ENCODE measurements around the genes MCMBP, TACC2 and ARMS2.

DNA sequence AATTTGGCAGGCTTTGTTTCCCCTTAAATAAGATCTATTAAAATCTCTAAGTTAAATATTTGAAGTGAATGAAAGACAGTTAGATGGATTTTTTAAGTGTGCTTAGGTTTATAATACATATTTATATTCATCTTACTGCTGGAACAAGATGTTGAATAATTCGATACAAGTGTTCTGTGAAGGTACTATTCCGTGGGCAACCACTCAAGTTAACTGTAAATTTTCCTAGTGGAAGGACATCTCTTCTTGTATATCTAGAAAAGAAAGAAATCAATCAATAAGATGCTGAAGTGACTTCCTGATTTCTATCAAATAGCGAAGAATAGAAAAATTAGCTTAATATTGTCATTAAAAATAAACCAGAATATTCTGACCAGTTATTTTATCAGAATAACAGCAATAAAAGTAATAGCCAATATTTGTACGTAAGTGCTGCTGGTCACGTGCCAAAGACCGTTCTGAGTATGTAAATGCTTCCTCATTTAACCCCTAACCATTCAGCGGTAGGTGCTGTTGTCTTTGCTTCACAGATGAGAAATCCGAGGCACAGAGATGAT is 31.9 kb downstream of the MCMBP start:
- PRO-cap = no peak

DNA sequence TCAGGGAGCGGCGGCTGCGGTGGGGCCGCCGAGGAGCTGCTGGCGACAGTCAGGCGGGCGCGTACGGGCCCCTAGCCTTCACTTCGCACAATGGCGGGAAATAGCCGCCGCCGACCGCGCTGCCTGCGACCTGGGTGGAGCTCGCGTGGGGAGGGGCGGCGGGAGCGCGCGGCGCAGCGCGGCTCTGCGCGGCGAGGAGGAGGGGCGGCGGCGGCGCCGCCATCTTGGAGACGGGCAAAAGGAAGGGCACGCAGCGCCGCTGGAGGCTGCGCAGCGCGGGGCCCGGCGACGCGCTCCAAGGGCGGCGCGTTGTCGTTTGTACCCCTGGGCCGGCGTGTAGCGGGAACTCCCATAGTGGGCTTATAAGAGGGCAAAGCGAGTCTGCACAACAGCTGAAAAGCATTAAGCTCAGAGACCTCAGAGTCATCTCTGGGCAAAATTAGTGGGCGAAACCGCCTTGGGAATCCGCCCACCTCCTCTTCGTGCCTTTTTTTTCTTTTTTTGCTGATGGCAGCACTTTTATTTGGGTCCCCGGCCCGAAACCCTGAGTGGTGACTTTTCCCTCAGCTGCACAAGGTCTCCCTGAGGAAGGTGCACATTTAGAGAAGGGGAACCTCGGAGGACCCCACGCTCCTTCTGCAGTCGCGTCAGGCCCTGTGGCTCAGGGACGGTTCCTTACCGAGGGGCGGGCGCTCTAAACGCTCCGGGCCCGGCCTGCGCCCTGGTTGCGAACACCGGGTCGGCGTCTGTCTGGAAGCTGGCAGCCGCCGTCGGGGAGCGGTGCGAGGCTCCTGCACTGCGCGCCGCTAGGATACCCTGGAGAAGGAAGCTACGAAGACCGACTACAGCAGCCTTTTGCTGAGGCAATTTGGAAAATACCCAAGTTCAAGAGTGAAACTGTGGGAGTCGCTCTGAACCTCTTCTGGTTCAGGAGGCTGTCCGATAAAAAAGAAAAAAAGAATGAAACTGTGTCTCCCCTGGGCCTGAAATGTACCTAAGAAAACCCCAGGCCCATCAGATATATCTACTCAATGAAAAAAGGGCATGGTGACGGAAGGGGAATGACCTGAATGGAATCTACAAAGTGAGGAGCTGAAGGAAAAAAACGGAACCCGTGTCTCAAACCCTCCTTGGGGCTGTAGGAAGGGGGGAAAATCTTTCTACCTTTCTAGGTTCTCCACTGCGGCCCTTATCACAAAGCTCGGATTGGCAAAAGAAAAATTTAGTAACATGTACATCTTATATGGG is at the start of gene MCMBP:
MCMBP (minus strand) TSS at position 92 of the 1,248 bp plus-strand sequence.
- PRO-cap = bidirectional peak, plus-strand start at position 345 of the sequence, minus-strand start at position 92 of the sequence; bidirectional peak, plus-strand start at position 751 of the sequence, minus-strand start at position 752 of the sequence

GRCh38 chr10:120355054-120355408 is 102.0 kb upstream of the PLPP4 start:
- PRO-cap = no peak

DNA sequence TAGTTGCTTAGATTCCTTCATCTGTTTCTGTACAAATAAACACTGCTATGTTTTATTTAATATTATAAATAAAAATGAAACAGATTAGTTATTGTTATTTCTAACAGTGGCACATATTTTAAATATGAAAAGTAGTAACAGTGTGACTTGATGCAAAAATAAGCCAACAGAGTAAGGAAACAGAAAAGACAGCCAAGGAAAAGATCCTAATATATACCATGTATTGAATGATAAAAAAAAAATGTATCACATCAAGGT is 169.7 kb upstream of the WDR11 start:
- PRO-cap = no peak

DNA sequence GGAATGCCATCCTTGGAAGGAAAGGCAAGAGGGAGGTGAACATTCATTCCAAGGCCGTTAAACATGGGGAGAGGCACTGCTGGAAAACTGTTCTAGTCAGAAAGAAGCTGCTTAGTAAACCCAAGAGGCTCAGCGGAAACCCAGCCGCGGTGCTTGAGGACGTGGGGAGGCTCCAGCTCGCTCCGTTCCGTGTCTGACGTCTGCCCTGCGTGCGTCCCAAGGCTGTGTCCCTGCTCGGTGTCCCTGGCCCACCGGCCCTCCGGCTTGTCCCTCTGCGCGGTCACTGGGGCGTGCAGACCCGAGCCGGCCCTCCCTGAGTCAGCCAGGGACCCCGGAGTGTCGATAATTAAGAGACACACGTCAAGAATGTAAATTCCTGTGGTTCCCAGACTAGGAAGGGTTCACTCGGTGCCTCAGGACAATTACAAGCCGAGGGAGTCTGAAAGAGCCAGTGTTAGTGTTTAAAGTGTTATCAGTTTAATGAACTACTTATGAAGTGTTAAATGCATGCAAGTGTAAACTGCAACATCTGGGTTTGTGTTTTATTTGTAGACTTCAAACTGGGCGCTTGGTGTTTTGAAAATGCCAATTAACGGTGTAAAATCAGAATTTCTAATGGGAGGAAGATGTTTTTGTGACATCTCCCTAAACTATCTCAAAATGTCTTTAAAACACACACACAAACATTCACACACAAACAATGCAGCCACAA is 99.0 kb downstream of the WDR11 start:
- PRO-cap = no peak

DNA sequence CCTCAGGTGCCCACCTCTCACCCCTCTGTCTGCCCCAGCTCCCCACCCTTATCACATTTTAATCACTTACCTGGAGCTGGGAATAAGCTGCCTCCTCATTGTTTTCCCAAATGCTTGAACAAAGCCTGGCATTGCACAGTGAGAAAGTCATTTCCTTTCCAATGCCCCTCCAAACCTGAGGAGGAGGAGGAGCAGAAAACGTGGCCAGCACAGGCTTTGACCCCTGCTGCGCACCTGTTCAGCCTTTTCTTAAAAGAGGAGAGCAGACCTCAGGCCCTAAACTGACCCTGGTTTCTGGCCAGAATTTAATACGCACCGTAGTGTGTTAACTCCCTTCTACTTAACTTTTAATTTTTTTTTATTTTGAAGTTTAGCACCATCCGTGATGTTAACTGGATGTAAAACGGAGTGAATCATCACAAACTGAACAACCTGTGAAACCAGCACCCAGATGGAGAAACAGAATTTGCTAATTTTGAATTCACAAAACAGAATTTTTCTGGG is 129.5 kb downstream of the WDR11 start:
- PRO-cap = bidirectional peak, plus-strand start at position 172 of the sequence, minus-strand start at position 120 of the sequence

- PRO-cap = no peak
Observed at GRCh38 chr10:120996505-120997181, 145.5 kb downstream of the WDR11 start.

GRCh38 chr10:121112367-121112901 is 261.3 kb downstream of the WDR11 start:
- PRO-cap = no peak

DNA sequence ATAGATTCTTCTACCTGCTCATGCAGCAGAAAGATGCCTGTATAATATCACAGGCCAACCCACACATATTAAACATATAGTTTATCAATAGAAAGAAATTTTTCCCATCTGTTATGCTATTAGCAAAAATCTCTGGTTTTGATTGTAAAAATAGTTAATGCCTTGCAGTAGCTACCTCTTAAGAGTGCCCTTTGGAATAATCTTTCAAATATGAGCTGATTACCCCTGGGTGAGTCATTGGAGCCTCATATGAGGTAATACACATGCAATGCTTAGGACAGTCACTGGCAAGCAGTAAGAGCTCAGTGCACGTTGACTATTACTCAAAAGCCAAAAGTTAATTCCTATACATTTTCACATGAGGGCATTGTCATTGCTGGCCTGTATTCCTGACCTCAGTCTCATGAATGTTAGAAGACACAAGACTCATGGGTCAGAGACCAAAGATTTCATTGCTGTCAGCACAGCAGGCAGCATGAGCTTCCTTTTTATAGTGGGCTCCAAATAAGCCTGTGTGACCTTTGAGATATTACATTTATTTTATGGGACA is 180.0 kb downstream of the FGFR2 start:
- PRO-cap = no peak

DNA sequence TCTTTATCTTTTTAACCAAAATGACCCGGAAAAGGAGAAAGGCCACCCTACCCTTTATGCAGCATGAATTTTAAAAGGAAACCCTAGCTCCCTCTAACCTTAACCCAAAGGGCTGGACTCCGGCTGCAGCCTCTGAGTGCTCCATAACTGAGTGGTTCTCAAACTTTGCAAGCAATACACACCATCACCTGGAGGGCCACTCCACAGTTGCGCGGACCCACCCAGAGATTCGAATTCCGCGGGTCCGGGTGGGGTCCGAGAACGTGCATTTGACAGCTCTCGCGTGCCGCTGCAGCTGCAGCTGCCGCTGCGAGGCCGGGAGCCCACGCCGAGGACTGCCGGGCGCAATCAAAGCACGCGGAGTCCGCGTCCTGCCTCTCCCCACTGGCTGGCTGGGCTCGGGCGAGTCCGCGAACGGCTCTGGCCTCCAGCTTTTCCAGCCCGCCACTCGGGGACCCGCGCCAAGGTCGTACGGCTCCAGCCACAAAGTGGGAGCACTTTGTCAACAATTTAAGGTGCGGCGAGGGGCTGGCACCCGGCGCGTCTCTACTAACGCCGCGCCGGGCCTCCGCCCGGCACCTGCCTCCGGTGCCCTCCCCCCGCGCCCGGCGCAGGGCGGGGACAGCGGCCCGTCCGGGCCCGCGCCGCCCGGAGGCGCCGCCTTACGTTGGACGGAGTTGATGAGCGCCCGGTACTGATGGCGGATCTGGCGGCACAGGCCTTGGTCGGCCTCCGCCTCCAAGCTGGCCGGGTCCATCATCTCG is 627 bp downstream of the NSMCE4A start:
- PRO-cap = bidirectional peak, plus-strand start at position 674 of the sequence, minus-strand start outside the sequence

DNA sequence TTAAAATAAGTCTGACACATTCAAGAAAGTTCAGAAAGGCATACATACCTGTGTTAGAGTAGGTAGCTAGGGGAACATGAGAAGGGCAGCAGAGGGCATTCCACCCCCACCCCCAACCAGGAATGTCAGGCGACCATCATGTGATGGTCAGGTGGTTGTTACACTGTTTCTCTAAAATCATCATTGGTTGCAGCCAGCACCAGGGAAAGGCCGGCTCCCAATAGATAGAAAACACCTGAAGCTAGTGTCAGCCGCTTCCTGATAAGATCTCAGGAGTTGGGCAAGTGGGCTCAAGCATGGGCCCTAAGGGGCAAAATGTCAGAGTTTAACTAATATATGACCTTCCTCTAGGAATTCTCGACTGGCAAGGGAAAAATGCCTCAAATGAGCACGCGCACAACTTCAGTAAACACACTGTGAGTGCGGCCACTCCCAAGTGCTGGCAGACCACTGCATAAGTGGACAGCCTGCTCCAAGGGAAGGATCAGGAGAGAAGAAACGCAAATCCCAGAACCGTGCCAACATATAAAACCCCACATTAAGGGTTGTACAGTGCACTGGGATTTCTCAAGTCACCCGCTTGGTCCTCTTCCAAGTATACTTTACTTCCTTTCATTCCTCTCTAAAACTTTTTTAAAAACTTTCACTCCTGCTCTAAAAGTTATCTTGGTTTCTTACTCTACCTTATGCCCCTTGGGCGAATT is at the start of gene TACC2:
TACC2 (plus strand) TSS at position 455 of the 704 bp plus-strand sequence.
- PRO-cap = no peak

- PRO-cap = no peak
Observed at GRCh38 chr10:122044676-122045511, 55.9 kb downstream of the TACC2 start.

DNA sequence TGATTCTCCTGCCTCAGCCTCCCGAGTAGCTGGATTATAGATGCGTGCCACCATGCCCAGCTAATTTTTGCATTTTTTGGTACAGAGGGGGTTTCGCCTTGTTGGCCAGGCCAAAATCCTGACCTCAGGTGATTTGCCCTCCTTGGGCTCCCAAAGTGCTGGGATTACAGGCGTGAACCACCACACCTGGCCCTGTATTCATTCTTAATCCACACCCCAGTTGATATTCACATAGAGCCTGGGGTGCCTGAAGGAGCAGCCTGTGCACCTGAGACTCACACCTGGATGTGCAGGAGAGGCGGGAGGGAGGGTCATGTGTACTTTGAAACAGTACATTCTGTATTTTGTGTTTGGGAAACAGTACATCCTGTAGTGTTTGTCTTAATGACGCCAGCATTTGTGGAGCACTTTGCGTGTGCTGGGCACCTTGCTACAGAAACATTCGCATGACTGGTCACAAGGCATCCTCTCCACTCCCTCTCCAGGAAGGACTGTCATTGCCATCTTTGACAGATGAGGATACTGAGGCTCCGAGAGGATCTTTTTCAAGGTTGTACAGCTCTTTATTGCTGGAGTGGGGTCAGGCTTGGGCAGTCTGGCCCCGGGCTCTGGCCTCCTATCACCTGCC is 132.0 kb downstream of the TACC2 start:
- PRO-cap = no peak

- PRO-cap = no peak
Observed at GRCh38 chr10:122149026-122150055, 121.8 kb upstream of the BTBD16 start.

DNA sequence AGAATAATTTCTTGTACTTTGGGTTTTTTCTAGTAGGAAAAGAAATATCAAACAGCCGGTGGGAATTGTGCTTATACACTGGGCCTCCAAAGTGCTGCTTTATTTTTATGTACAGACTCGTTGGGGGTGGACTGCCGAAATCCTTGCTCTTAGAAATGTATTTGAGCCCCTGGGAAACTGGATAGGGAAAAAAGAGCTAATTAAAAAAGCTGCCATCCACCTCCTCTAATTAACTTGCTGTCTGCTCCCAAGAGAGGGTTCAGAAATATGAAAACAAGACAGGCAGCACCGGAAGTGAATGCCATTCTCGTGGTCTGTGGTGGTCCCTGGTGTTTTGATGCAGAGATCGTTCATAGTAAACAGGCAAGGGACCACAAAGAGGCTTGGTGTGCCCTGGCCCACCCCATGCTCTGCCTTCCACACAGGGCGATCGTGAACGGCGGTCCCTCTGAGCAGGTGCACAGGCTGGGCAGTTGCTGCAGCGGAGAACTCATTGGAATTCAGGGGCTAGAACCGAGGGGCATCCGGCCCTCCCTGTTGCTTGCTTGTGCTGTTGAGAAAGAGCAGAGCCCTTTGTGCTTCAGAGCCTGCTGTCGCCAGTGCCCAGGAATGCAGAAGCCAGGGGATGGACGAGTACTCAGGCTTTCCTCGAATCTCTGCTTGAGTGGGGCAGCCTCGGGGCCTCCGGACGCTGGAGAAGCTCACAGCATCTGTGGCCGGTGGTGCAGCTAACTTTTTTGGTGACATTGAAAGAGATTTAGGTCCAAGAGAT is 79.1 kb upstream of the BTBD16 start:
- PRO-cap = no peak

DNA sequence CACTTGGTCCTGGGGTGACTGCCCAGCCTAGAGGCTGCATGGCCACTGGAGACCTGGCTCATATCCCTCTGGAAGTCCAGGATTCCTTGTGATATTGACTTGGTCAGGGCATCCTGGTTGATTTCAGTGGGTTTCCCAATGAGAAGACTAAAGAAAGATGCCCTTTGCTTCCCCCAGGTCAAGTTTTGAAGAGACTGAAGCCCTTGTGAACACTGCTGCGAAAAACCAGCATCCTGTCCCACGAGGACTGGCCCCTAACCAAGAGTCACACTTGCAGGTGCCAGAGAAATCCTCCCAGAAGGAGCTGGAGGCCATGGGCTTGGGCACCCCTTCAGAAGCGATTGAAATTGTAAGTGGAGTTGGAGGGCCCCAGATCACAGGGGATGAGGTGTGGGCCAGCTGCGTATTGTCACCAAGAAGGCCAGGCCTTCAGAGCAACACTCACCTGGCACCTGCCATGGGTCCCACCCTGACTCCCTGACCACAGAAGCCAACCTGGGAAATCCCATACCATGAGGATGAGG is 43.4 kb upstream of the BTBD16 start:
- PRO-cap = no peak

- PRO-cap = no peak
Observed at GRCh38 chr10:122303908-122304615, 33.0 kb downstream of the BTBD16 start.

- PRO-cap = no peak
Observed at GRCh38 chr10:122379999-122380369, 5.5 kb downstream of the PLEKHA1 start.

GRCh38 chr10:122454354-122454726 is at the start of gene ARMS2:
TSS of gene ARMS2 (plus strand) at chr10:122454653.
- PRO-cap = no peak

DNA sequence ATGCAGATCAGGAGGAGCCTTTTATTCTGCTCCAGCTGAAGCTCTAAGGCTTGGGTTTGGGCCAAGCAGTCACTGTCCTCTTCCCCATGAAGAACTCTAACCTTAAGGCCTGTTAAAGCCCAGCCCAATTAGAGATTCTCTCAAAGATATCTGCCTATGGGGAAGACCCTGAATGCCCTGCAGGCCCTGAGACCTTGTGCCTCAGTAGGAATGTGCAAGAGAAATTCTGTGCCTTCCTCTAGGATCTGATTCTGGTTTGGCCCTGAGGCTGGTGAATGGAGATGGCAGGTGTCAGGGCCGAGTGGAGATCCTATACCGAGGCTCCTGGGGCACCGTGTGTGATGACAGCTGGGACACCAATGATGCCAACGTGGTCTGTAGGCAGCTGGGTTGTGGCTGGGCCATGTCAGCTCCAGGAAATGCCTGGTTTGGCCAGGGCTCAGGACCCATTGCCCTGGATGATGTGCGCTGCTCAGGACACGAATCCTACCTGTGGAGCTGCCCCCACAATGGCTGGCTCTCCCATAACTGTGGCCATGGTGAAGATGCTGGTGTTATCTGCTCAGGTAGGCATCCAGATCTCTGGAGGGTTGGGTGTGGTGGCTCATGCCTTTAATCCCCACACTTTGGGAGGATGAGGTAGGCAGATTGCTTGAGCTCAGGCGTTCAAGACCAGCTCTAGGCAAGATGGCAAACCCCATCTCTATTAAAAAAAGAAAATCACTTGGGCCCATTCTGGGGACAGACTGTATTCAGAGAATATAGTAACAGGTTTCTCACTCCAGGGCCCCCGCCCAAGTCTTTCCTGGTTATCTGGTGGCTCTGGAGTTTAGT is 15.8 kb downstream of the DMBT1 start:
- PRO-cap = no peak